Foreskin fibroblast (primary cell): ENCODE data around the genes THOC3 and ZNF346.

DNA sequence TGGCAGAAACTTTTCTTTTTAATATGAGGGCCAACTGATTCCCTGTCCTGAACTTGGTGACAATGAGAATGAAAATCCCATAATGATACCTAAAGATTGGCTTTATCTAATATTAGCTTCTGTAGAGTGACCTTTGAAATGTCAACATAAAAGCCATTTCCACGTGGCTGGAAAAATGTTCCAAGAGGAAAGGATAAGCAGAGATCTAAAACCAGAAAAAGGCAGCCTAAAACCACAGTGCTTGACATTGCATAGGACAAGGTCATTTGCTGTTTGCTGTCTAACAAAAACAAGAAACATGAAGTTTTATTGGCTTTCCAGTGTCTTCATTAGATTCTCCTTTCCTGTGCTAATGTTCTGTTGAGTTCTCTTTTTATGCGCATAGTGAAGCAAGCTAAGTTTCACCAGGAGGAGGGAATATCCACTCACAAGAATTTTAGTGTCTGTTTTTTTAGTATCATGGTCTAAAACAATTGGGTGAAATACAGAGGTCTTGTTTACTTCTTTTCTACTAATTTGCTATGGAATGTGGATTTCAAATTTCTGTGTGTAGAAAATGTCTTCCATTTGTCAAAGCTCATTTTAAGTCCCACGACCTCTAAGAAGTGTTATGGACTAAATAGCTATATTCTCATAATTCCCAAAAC lies 44.6 kb downstream of the CPEB4 start:
- RRBS, result no CpG with 5 or more reads among the region's 3 CpGs

- RRBS, result no CpG with 5 or more reads among the region's 3 CpGs
These were observed 41.8 kb upstream of the C5orf47 start for GRCh38 chr5:173947187-173947607.

GRCh38 chr5:174167074-174167278 lies 121.5 kb downstream of the NSG2 start:
- RRBS, result no CpG with 5 or more reads among the region's 3 CpGs

DNA sequence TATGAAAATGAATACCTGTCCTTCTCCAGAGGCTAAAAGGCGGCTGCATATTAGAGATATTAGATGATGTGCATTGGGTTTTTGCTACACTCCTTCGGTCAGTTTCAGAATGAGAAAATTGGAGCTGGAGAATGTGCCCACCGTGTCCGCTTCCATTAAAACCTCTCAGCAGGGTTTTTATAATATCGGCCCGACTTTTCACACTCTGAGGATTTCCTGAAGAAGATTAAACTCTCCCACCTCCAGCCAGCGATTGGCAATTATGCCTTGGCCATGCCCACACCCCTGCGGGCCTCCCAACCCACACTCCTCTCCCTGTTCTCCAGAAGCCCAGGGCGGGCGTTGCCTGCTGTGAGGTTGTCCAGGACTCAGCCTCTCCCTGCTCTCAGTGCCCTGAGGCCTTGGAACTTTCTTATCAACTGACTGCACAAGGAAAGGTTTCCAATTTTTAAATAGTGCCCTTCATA lies 292.7 kb downstream of the NSG2 start:
- RRBS, result no CpG with 5 or more reads among the region's 10 CpGs

GRCh38 chr5:174493658-174494097 lies 230.7 kb upstream of the MSX2 start:
- RRBS, result no CpG with 5 or more reads among the region's 7 CpGs

DNA sequence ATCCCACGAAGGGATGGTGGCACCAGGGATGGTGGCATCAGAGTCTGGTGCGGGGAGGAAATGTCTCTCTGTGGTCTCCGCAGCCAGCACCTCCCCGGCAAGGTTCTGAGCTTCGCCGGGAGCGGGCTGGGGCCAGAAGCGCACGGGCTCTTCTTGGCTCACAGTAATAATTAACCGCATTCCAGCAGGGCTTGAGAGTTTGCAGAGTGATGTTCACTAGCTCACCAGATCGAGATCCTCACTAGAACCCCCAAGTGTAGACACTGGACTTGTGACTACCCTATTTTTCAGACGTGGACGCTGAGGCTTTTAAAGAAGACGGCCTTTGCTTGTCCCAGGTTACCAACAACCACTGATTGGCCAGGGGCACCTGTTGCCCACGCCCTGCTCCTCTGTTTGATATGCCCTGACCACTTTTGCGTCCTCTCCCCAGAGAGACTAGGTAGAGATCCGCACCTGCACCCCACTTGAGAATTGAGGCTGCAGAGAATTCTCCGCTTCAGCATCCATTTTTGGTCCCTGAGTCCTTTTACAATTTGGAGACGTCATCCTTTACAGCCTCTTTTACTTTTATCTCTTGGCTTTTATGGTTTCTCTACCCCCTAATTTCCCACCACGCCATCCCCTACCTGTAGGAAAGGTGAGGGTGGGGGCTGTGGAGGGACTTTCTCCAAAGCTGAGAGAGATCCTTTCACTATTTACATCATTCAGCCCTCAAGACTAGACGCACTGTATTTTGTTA lies 1.4 kb downstream of the MSX2 start:
- RRBS, result 24% methylated on average over 2 of the region's 21 CpGs

DNA sequence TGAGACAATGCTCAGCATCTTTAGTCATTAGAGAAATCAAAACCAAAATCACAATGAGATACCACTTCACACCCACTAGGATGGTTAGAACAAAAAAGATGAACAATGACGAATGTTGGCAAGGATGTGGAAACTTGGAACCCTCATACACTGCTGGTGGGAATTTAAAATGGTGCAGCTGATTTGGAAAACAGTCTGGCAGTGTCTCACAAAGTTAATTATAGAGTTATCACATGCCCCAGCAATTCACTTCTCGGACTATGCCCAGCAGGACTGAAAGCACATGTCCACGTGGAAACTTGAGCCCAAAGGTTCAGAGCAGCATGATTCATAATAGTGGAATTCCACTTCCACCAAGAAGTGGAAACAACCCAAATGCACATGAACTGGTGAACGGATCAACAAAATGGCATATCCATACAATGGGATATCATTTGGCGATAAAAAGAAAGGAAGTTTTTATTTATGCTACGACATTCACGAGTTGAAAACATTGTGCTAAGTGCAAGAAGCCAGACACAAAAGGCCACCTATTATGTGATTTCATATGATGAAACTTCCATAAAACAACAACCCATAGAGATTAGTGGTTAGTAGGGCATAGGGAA lies 84.9 kb upstream of the HRH2 start:
- RRBS, result no CpG with 5 or more reads among the region's 7 CpGs

DNA sequence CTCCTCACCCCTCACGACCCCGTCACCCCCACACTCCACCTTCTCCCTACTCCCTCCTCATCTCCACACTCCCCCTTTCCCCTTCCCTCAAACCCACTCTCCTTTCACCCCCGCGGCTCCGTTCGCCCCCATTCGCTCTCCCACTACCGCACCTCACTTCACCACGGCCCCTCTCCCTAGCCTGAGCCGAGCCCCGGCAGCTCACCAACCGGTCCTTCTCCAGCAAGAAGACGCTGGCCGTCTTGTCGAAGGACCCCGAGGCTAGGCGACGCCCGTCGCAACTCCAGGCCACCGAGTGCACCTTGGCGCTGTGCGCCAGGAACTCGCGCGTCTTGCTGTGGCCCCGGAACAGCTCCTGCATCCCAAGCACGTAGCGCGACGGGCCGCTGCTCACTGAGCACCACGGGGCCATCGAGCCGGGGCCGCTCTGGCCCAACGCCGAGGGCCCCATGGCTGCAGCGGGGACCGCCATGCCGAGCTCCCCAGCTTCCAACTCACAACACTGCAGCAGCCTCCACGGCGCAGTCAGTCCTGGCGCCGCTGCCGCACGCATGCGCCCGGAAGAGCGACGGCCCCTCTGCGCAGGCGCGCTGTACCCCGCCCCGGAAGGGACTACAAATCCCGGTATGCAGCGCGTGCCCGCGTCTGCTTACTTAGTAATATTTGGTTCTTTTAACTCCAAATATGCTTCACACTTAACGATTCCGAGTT lies at the start of gene THOC3:
TSS of gene THOC3 (minus strand) at position 579 of the 711 bp plus-strand sequence.
- RRBS, result no CpG with 5 or more reads among the region's 63 CpGs

- RRBS, result 10% methylated on average over 7 of the region's 46 CpGs
These were observed 105.4 kb upstream of the SIMC1 start for GRCh38 chr5:176132539-176133537.

DNA sequence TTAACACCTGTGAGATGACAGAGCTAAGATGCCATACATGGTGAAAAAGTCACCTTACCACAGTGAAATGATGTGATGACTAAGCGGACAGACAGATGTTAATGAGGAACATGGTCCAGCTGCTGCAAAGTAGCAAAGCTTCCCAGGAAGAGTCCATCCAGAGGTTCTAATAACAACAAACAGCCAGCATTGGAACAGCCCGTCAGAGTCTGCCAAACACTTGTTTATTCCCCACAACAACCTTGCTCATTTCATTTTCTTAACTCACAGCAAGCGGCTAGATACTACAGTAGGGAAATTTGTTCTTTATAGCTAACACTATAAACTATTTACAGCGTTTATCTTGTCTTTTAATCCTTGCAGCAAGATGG lies 1.8 kb downstream of the KIAA1191 start:
- RRBS, result no CpG with 5 or more reads among the region's 4 CpGs

- RRBS, result no CpG with 5 or more reads among the region's 29 CpGs
These were observed 929 bp downstream of the ARL10 start for GRCh38 chr5:176366203-176366628.

GRCh38 chr5:176370184-176370905 lies 5.1 kb downstream of the ARL10 start:
- RRBS, result no CpG with 5 or more reads among the region's 5 CpGs

DNA sequence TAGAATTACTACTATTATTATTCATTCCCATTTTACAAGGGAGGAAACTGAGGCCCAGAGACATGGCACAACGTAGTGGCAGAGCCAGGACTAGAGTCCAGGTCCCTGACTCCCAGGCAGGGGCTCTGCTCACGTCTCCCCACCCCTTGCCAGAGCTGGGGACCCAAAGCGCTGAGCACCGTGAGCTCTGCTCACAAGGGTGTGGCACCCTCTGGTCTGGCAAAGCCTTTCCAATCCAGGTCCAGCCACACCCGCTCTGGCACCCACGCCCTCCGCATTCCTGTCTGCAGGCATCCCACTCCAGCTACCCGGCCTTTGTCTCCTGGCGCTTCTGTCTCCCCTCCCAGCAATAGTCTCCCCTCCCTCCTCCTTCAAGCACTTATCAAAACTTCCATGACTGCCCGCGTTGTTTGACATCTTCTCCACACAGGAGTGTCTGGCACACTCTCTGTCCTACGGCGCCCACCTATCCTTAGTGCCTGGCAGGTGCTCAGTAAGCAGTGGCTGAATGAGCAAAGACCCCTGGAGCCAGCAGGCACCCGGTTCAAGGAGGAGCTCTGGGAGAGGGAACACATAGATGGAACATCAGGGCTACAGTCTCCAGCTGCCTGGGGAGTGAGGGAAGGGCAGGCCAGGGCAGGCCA lies 11.9 kb downstream of the HIGD2A start:
- RRBS, result 19% methylated on average over 2 of the region's 14 CpGs

DNA sequence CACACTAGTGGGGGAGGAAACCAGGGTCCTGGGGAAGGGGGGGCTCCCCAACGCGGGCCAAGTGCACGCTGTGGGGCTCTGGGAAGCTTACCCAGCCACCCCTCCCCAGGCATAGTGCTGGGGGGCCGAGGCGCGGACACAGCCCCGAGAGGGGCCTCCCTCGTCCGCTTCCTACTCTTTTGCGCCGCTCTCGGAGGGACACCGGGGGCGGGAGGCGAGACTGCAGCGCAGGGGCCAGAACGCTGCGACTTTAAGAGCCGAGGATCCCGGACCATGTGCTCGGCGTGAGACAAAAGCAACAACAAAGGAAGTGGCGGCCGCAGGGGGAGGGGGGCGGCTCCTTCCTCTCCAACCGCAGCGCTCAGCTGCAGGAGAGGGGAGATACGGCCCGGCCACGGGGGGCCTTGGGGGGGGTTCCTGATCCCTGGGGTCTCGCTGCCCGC lies 809 bp downstream of the RNF44 start:
- RRBS, result 1% methylated on average over 10 of the region's 32 CpGs

GRCh38 chr5:176538302-176538587 lies 1.0 kb upstream of the RNF44 start:
- RRBS, result no CpG with 5 or more reads among the region's 7 CpGs

- RRBS, result 1% methylated on average over 50 of the region's 118 CpGs
These were observed 5.9 kb upstream of the RNF44 start for GRCh38 chr5:176542903-176543758.

- RRBS, result no CpG with 5 or more reads among the region's 24 CpGs
These were observed 10.9 kb downstream of the TSPAN17 start for GRCh38 chr5:176657899-176658832.

DNA sequence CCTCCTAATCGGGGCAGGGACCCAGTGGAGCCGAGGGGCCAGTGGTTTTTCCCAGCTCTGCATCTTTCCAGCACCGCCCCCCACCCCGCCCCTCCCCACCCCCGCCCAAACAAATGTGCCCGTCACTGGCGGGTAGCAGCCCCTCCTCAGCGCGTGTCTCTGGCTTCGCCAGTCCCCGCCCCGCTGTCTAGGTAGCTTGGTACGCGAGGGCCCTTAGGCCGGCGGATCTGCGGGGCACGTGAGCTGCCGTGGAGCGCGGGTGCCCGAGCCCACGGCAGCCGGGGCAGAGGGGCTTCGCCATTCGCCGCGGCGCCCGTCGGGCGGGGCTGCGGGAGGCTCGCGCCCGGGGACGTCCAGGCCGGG lies 7.1 kb downstream of the UNC5A start:
- RRBS, result 2% methylated on average over 22 of the region's 38 CpGs

- RRBS, result 76% methylated on average over 15 of the region's 24 CpGs
These were observed 11.9 kb downstream of the HK3 start for GRCh38 chr5:176887266-176887715.

- RRBS, result 2% methylated on average over 11 of the region's 67 CpGs
These were observed at the start of gene ZNF346 for GRCh38 chr5:177022453-177023149. ZNF346 (plus strand) TSS chr5:177022696.